Natural killer cell (primary cell): ENCODE results near the genes SFRP5, NKX2-3, ABCC2 and DNMBP.

GRCh38 chr10:97762826-97763410 is 8.9 kb downstream of the SFRP5 start:
- PRO-cap: no peak

- PRO-cap: no peak
Measured at GRCh38 chr10:97770931-97771905, 581 bp downstream of the SFRP5 start.

DNA sequence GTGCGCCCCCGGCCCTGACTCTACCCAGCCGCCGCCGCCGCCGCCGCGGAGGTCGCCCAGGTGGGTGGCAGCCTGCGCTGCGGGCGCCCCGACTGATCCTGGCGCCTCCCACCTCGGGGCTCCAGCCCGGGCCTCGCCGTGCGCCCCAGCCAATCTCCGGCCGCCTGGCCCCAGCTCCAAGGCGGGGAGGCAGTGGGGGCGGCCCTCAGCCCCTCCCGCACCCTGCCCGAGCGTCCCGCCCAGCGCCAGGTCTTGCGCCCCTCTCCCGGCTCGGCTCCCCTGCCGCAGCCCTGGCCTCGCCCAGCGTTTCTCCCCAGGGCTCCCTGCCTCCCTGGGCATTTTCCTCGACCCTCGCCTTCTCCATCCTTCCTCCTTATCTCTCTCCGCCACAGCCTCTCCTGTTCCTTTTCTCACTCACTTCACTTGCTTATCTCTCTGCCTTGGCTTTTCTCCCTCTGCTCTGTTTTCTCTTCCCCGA is at the start of gene SFRP5:
TSS of gene SFRP5 (minus strand) at position 94 of the 478 bp plus-strand sequence.
- PRO-cap: no peak

DNA sequence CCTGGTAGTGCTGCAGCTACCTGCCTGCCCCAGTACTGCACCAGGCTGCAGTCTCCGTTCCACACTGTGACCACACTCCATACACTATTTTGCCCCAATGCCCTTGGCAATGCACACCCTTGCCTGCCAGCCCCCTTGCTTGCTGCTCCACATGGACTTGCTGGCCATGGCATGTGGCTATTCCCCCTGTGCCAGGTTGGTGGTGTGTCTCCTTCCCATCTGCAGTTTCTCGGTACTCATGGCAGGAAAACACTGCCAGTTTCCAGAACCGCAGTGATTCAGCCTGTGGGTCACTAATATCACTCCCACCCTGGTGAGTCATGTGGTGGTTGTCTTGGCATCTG is 32.6 kb downstream of the GOLGA7B start:
- PRO-cap: no peak

- PRO-cap: no peak
Measured at GRCh38 chr10:97926451-97926780, 76.8 kb downstream of the GOLGA7B start.

DNA sequence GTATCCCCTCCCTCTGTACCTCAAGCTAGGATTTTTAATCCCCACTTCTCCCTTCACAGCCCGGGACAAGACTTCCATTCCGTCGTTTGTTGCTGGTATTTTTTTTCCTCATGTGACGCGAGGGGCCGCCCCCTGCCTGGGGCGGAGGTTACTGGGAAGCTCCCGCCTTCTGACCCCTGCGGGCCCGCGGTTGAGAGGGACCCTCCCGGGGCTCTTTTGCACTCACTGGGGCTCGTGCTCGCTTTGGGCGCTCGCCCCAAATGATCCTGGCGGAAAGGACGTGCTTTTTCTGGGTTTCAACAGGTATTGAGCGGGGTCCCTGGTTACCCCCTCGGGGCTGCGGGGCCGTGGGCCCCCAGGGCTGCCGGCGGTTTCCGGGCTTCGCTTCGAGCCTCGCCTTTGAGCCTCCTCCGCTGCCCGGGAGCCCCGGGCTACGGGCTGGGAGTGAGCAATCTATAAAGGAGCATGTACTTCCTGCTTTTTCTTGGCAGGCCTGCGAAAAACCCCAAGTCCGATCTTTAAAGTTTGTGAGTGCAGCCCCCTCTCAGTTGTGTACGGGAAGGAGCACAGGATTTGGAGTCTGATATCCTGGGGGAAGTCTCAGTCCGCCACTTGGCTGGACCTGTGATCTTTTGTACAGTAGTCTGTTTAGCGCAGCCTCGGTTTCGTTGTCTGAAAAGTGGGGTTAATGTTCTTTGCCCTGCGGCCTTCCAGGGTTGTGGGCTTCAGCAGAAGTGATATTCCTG is 438 bp downstream of the R3HCC1L start:
- PRO-cap: no peak

DNA sequence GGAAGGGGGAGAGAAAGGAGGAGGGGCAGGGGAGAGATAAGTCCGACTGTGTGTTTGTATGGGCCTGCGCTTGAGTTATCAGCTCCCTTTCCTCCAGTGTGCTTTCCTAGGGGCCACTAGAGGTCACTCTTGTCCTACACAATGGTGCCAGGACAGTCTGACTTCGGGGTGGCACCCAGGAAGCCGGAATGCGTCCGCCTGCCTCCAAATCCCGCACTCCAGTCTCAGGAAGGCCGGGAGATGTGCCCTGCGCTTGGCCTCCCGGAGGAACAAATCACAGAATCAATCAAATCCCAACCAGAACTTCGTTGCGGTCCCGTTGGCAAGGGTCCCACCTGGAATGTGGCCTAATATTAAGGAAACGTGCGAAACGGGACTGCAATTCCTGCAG is 20.8 kb upstream of the HPS1 start:
- PRO-cap: unidirectional peak, plus-strand start at position 155 of the sequence

GRCh38 chr10:98778017-98778901 is 331.5 kb upstream of the HPS1 start:
- PRO-cap: no peak

- PRO-cap: no peak
Measured at GRCh38 chr10:99519671-99519959, 13.1 kb upstream of the NKX2-3 start.

- PRO-cap: no peak
Measured at GRCh38 chr10:99531434-99532218, 1.1 kb upstream of the NKX2-3 start.

GRCh38 chr10:99532620-99533498 is at the start of gene NKX2-3:
NKX2-3 (plus strand) TSS chr10:99532942.
- PRO-cap: no peak

GRCh38 chr10:99610552-99611524 is 9.4 kb downstream of the SLC25A28 start:
- PRO-cap: no peak

DNA sequence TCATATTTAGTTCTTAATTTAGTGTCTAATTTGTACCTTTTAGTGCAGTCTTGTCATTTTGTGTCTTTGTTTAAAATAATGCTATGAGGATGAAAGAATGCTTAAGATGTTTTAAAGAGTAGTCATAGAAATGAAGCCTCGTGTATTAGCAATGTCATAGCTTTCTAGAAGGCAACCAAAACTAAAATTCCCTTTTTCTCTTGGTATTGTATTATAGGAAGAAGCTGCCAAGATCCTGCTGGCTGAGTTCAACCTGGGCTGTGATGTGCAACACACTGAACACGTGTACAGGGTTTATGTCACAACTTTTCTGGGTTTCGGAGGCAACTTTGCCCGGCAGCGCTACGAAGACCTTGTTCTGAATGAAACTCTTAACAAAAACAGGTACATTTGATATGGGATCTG is 36.2 kb downstream of the COX15 start:
- PRO-cap: no peak

DNA sequence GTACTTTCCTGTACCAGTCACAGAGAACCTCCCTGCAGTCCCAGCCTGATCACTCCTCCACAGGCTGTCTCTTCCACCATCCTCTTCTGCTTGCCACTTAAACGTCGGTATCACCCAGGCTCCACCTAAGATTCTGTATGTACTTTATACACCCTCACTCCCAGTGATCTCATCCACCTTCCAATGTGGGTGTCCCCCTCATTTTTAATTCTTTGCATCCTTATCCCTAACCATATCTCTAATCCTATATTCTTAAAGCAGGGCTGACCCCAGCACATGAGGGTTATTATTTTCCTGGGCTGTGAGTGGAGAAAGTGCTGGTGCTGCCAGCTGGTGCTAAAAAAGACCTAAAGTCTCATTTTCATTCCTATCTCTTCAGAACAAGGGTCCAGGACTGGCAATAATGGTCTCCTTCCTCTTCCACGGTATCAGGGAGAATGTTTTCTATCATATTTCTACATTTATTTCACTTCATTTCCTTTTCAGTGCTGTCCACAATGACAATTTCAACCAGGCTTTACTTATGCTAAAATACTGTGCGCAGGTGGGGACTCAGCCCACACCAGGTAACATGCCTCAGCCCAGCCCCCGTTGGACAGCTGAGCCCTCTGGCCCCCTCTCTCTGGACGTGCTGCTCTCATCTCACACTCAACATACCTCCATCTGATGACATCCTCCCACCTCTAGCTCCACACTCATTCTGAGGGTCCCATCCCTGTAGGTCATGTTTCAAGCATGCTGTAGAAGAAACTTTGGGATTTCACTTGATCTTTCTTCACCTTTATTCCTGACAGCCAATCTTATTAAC is 15.2 kb downstream of the COX15 start:
- PRO-cap: no peak

DNA sequence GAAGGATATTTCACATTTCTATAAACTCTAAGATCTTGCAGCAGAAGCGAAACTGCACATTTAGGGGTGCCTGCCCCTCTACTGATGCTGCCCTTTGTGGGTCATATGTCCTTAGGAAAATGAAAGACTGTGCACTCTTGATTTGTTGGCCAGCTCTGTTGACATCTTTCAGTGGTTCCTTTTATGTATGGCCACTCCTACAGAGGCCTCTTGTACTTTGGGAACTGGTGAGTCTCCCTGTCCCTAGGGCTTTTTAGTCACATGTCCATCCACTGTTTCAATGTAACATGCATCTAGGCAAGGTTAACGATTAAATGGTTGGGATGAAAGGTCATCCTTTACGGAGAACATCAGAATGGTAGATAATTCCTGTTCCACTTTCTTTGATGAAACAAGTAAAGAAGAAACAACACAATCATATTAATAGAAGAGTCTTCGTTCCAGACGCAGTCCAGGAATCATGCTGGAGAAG is at the start of gene ABCC2:
TSS of gene ABCC2 (plus strand) at position 256 of the 472 bp plus-strand sequence.
- PRO-cap: no peak

DNA sequence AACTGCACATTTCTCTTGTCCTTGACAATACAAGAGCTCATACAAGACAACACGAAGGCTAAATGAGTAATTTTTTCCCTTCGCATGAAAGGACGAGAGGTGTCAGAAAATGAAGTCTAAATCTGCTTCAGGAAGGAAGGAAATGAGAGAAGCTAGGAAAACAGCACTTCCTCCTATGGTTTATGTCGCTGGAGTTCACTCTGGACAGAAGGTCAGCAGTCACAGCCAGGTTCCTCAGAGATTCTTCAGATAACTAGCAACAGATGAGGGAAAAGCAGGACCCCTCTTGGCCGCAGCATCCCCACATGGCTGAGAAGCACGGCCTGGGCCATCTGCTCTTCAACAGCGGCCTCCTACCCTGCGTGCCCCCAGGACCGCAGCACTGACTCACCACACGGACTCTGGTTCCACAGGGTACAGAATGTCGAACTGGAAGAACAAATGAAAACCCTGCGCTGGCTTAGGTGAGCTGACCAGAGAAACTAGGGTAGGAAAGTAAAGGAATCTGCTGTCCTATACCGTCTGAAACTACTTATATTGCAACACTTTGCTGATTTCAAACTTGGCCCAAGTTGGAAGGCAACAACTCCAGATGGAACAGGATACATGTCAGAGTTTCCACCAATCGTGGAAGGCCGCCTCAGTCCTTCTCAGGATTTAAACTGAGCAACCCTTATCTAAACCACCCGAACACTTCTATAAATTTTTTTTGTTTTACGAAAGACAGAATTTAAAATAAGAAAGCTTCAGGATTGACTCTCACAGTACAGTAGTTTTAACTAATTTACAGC is 26.3 kb downstream of the DNMBP start:
- PRO-cap: no peak

GRCh38 chr10:99993923-99995317 is 15.3 kb downstream of the DNMBP start:
- PRO-cap: no peak

GRCh38 chr10:100009769-100010373 is at the start of gene DNMBP:
DNMBP (minus strand) TSS chr10:100009947.
- PRO-cap: unidirectional peak, minus-strand start at chr10:100009919

DNA sequence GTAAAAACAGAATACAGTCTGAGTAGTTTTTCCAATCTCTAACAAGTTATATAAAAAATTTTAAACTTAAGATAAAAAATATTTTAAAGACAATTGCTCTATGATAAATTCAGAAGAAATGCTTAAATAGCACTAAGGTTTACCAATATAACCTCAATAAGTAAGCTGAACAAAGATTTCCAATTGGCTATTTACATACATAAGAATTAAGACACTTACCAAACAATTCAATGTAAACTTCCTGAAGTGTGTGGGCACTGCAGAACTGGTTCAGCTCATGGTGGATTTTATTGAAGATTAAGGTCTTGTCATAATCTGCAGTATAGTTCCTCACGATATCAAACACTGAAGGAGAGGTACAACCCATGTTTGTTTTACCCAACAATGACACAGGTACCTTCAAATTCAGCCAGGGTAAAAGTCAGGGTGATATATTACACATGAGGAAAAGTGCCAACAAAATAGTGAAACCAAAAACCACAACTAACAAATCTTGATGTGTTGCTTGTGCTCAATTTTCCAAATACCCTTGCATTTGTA is 10.0 kb downstream of the ERLIN1 start:
- PRO-cap: no peak

DNA sequence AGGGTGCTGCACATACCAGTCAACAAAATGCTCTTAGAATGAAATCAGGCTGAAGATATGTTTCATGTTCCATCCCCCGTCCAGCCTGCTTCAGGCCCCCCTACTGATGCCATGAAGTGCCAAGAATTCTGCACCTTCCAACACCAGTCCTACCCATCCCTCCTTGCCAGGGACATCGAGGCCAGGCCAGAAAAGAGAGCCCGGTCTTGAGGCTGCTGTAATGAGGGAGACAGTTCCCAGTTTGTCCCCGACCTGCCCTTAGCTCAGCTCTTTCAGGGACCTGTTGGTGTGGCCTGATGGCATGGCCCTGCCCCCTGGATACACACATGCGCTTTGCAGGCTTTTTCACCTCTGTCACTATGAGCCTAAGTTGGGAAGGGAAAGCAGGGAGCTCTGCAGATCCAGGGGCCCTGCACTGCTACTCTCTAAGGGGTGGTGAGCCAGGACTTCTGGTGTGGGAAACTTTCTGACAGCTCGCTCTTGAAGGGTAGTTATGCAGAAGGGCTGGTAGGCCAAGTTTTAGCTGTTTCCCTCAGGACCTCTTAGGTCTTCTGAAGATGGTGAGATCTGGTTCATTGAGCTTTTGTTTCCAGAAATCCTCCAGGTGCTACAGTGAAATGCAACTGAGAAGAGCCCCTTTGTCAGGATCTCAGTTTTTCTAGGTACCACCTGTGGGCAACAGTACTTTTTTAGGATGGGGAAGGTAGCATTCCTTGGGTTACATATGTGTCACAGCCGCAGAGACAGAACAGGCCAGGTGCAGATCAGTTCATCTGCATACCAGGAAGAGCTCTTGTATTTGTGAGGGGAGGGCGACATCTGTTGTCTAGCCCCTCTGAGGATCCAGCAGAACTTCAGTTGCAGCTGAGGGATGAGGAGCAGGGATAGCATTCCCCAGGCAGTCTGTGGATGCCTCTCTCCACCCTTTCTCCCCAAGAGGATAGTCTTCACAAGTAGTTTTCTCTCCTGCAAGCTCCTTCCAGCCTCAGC is 2.2 kb downstream of the SCD start:
- PRO-cap: no peak